AG10803 (cell line): ENCODE results near the genes RTEL1, LIME1 and TPD52L2.

DNA sequence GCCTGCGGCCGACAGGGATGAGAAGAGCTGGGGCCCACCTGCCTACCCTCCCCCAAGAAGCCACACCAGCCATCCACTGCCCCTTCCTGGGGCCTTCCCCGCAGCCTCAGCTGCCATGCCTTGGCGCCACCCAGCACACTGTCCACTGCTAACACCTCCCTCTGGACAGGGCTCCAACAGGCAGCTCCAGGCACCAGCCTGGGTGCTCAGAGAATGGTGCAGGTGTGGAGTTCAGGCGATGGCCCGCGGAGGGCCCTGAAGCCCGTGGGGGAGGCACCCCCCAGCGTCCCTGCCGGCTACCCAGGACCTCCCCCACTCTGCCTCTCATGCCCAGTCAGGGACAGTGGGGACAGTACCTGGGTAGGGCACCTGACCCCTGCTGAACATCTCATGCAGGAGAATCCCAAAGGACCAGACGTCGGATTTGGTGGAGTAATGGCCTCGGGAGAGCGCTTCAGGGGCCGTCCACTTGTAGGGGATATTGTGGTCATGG is 7.4 kb downstream of the PTK6 start:
- RRBS = no CpG with 5 or more reads among the region's 15 CpGs

GRCh38 chr20:63602829-63603284 is 24.0 kb downstream of the GMEB2 start:
- RRBS = no CpG with 5 or more reads among the region's 2 CpGs

DNA sequence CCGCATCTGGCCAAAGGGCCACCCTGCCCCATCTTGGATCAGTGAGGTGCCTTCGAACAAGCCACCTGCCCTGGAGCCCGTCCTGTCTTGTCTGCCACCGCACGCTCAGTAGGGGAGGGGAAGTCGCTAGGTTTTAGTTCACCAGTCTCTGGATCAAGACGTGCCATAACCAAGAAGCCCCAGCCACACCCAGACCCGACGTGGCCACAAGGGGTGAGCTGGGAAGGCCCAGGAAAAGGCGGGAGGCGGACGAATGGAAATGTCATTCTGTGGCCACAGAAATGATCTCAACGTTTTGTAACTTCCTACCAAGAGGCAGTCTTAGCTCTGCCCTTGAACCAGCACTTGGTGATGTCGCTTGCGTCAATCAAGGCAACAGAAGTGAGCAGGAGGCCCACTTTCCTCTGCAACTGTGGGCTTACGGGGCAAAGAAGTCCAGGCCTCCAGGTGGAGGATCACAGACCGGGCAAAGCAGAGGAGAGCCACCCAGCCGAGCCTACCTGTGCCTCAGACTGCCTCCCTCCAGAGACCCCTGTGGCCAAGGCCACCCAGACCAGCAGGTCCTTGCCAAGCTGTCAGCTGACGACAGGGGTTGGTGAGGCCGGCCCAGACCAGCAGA is 14.5 kb downstream of the GMEB2 start:
- RRBS = no CpG with 5 or more reads among the region's 20 CpGs

DNA sequence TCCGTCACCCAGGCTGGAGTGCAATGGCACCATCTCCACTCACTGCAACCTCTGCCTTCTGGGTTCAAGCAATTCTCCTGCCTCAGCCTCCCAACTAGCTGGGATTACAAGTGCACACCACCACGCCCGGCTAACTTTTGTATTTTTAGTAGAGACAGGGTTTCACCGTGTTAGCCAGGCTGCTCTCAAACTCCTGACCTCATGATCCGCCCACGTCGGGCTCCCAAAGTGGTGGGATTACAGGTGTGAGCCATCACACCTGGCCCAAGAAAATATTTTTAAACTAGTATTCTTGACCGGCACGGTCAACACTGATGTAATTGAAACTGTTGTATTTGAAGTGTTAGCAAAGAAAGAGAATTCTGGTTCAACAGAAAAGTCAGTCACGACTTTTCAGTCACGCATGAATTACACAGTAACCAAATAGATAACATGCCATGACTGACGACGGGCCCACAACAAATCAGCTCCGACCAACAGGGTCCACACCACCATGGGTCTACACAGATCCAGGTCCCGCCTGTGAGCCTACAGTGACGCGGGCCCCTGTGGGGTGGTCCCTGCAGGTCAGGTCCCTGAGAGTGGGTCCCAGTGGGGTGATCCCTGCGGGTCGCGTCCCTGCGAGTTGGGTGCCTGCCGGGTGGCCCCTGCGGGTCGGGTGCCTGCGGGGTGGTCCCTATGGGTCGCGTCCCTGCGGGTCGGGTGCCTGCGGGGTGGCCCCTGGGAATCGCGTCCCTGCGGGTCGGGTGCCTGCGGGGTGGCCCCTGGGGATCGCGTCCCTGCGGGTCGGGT is 1.1 kb downstream of the GMEB2 start:
- RRBS = no CpG with 5 or more reads among the region's 39 CpGs

DNA sequence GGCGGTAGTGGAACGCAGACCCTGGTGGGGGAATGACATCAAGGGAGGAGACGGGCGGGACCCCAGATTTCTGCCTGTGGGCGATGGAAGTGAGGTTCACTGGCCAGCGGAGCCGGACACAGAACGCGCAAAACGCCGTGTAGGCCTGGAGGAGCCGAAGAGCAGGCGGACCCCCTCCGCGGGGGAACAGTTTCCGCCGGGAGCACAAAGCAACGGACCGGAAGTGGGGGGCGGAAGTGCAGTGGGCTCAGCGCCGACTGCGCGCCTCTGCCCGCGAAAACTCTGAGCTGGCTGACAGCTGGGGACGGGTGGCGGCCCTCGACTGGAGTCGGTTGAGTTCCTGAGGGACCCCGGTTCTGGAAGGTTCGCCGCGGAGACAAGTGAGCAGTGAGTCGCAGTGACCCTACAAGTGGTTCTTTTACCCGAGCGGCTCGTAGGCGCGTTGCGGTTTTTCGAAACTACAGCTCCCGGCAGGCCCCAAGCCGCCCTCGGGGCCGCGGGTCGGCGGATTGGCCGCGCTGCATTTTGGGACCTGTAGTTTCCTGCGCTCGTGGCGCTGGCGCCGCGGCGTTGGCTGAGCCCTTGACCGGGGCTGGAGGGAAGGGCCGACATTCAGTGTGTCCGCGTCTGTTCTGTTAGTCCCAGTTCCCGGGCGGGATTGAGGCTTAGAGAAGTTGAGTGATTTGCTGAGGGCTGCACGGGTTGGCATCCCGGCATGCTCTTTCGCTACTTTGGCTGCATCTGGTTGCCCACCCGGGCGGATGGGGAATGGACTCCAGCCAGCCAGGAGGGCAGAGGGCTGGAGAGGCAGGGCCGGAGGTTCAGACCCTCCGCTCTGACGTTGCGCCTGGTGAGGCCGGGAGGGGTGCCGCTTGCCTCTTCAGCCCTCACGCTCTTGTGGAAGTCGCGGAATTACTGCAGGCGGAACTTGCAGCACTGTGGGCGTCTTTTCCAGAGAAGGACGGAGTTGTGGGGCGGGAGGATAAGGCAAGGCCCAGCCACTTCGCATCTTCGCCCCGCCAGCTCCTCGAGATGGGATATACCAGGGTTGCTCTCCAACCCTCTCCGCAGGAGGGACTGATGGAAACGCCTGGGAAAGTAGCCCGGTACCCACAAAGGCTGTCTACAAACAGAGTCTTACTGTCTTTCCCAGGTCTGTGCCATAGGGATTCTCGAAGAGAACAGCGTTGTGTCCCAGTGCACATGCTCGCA is at the start of gene RTEL1:
TSS of gene RTEL1 (plus strand) at position 233 of the 1,212 bp plus-strand sequence.
- RRBS = 1% methylated on average over 40 of the region's 92 CpGs

GRCh38 chr20:63685446-63686297 is 10.8 kb upstream of the TNFRSF6B start:
- RRBS = 92% methylated on average over 9 of the region's 28 CpGs

- RRBS = 30% methylated on average over 10 of the region's 21 CpGs
Measured at GRCh38 chr20:63697059-63697499, 627 bp downstream of the TNFRSF6B start.

DNA sequence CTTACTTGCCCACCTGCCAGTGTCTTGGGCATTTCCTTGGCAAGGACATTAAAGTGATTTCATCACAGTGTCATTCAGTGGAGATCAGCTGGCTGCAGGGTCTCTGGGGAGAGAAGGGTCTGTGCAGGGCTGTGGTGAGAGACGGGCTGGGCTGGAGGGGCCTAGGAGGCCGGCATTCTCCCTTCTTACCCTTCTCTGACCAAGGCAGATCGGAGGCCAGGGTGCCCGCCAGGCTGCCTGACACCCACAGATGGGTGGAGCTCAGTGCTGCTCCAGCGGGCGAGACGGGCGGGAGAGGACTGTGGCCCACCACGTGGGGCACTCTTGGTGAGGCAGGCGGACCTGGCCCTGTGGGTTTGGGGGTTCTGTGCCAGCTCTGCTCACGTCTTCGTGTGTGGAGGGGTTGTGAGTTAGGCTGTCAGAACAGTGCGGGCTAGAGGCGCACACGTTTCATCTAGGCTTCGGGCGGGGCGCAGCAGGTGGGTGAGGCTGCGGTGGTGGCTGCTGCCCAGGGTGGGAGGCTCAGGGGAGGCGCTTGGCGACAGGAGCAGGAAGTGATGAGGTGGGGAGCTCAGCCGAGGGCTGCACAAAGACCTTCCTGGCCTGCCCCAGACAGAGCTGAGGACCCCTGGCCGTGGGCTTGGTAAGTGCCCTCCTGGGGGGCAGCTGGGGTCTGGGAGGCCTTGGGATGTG is at the start of gene LIME1:
TSS of gene LIME1 (plus strand) at position 595 of the 693 bp plus-strand sequence.
- RRBS = no CpG with 5 or more reads among the region's 23 CpGs

DNA sequence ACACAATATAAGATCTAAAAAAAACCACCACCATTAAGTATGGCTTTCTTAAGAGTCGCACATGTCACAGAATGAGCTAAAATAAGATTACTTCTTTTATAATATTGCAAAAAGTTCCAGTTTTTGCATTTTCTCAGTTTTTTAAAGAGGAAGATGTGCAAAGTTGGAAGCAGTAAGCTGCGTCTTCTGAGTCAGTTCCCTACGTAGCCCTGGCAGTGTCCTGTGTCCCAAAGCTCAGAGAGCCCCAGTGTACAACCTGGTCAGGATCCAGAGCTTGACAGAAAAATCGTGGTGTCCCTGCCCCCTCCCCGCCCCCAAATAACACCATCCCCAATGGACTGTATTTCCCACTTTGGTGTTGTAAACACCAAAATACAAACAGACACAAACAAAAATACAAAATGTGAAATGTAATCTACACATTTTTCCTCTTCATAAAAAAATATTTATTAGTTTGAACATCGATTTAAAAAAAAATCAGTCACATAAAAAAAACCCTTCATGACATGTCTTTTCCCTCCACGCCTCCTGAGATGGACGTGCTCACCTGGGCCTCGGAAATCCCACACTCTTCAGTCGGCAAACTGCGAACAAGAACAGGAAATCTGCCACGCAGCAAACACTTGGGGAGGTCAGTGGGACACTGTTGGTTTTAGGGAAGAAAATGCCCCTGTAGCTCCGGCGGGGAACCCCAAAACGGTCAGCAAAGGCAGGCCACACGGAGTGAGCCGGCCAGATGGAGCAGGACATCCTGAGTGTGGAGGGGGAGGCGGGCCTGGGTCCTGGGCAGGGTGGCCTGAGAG is 4.7 kb downstream of the SLC2A4RG start:
- RRBS = 51% methylated on average over 5 of the region's 18 CpGs

GRCh38 chr20:63864794-63865748 is at the start of gene TPD52L2:
Gene TPD52L2, plus strand, starts transcription at chr20:63865270.
- RRBS = 1% methylated on average over 35 of the region's 87 CpGs

DNA sequence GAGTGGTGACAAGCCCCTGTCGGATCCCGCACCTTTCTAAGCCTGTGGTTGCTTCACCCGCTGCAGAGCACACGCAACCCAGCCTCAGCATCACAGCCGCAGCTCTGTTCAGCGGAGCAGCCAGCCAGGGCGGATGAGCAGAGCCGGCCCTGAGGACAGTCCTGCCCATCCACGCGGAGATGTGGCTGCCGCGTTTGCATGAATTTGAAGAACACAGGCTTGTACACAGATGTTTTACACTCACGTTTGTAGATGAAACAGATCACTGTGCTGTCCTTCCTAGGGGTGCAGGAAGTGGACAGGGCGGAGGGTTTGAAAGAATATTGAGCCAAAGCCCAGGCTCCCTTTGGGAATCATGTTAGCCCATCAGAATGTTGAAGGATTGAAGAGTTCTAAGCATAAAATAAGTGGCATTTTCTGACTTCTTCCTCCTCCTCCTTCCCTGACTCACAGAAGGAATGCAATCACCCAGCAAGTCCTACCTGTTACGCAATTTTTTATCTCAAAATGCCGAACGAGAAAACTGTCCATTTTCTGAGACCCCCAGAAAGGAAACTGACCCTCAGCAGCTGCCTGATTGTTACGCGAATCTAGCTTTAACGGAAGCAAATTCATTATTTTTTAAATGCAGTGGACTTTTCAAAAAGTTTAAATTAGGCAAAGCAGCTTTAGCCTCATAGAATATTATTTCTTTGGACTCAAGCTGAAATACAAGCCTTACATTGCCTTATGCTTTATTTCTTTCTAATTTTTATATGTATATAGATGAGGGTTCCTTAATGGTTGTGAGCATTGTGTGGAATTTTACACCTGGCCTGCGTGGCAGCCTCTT is 4.8 kb upstream of the DNAJC5 start:
- RRBS = no CpG with 5 or more reads among the region's 21 CpGs

DNA sequence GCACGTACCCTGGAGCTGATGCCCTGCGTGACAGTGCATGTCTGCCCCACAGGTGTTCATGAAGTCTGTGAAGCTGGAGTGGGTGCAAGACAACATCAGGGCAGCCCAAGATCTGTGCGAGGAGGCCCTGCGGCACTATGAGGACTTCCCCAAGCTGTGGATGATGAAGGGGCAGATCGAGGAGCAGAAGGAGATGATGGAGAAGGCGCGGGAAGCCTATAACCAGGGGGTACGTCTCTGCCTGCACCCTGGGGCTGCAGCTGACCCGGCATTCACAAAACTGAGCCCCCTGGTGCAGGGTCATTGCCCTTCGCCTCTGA is 9.1 kb upstream of the C20orf204 start:
- RRBS = no CpG with 5 or more reads among the region's 10 CpGs